ENCODE measurements around the genes MSL3, TLR7 and TCEANC.

DNA sequence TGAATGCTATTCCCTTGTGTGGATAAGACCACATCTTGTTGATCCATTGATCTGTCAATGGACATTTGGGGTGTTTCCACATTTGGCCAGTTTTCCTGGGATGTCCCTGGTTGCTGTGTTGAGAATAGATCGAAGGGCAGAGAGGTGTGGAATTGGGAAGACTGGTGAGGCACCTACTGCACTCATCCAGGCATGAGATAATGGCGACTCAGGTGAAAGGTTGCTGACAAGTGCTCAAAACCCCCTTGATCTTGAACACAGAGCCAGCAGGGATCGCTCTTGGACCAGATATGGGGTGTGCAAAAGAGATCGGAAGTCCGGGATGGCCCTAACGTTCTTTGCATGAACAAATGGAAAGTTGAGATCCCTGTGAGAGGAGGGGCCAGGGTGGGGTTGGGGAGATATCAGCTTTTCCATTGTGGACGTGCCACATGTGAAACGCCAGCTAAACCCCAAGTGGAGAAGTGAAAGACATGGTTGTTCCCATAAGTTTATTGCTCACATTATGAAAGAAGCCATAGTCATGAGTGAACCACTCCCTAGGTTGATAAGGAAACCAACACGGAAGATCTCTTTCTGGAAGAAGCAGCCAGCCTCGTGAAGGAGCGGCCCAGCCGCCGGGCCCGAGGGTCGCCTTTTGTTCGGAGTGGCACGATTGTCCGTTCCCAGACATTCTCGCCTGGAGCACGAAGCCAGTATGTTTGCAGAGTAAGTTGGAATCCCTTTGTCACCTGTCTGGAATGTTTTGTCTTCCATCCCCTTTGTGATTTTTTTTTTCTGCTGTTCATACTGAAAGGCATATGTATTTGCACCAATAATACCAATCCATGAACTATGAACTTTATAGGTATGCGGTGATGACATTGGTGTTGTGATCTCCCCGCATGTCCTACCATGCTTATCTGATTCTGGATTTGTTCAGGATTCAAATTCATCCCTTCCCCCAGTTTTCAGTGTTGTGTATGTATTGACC, 22.6 kb upstream of the CLCN4 start:
- RAMPAGE, total RNA, result no peak

DNA sequence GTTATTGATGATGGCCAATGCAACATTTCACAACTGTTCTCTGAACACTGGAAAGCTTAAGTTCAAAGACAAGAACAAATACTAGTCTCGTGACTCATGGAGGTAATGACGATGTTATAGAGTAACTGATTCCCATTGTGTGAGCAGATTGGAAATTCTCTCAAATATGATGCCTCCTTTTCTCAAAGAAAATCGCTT, 41.1 kb downstream of the MID1 start:
- RAMPAGE, total RNA, result no peak

GRCh38 chrX:10681249-10681585, 60.8 kb upstream of the MID1 start:
- RAMPAGE, total RNA, result no peak

DNA sequence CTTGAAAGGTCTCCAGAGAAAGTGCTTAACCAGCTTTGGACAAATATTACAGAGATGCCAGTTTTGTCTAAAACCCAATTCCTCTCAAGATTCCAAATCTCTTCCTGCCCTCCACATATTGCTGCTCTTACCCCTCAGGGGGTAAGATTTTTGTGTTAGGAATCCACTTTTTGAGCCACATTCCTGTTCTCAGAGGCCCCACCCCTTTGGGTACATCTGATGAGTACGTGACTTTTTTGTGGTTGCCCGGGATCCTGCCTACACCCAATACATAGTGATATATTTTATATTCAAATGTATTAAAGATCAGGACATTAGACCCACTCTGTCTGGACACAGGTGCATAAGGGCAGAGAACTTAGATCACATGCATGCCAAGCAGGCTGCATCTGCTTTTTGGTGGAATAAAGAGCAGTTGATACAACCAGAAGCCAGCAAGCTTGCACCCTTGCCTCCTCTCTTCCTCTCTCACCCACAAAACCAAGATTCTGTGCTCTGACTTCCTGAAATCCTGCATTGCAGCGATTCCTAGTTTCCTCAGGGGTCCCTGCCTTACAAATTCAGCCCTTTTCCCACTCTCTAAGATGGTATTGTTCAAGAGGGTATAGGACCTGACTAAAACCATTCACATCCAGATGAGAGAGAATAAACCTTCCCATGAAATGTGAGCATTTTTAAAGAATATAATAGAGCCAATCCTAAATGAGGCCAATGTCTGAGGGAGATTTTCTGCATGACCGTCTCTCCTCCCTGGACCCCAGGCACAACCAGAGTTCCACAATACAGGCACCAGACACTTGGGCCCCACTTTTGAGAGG, 2.2 kb downstream of the AMELX start:
- RAMPAGE, total RNA, result no peak

GRCh38 chrX:11428211-11428965, 135.2 kb downstream of the AMELX start:
- RAMPAGE, total RNA, result no peak

- RAMPAGE, total RNA, result no peak
These were observed 556 bp upstream of the MSL3 start for GRCh38 chrX:11757403-11757959.

DNA sequence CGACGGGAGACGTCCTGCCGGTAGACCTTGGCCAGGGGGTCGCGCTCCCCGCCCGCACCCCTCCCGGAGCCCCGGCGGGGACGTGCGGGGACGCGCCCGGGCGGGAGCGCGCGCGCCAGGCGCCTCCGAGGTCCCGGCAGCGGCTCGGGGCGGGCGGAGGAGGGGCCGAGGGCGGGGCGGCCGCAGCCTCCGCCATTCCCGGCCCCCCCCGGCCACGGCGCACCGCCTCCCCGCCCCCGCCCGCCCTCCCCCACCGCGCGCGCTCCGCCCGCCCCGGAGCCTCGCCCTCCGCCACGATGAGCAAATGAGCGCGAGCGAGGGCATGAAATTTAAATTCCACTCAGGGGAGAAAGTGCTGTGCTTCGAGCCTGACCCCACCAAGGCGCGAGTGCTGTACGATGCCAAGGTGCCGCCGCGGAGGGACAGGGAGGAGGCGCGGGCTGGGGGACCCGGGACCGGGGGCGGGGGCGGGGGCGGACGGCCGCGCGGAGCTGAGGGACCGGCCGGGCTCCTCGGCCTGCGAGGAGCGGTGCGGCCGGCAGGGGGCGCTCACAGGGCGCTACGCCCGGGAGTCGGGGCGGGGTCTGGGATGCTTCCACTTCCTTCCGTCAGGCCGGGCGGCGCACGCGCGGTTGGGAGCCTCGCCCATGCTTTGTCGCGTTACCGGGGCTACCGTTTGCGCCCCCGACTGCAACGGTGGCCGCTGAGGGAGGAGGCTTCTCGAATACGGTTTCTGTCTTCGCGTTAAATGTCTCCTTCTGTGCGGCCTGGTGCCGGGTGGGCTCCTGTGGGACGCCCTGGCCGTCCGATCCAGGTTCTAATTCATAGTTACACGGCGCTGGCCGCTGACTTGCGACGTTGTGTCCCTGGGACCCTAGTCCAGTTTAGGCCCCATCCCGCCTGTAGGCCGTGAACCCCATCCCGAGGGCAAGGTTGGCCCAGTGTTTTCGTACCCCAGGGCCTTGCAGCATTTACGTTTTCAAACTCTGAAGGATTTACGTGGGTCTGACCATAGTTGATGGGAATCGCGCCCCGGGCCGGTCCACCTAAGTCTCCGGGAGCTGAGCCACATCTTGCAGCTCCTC, at the start of gene MSL3:
TSS of gene MSL3 (plus strand) at position 278 of the 1,085 bp plus-strand sequence.
- RAMPAGE, total RNA, result start-site peak on the plus strand centred at position 271 of the sequence, 57 bp wide, 475 and 159 reads in 2 replicates

- RAMPAGE, total RNA, result no peak
These were observed 296.4 kb upstream of the PRPS2 start for GRCh38 chrX:12494809-12495150.

DNA sequence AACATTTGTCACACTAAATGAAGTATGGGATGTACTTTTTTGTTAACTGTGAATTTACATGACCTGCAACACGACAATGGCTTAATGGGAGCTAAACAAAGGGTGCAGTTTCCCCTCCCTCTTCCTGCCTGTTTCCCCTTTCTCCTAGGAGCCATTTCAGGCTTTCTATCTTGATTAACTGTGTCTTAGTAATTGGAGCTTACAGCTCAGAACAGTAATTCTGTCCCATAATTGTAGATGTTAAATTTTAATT, 220.0 kb upstream of the PRPS2 start:
- RAMPAGE, total RNA, result no peak

GRCh38 chrX:12866775-12867217, at the start of gene TLR7:
Gene TLR7 (plus strand): TSS chrX:12867072.
- RAMPAGE, total RNA, result no peak

DNA sequence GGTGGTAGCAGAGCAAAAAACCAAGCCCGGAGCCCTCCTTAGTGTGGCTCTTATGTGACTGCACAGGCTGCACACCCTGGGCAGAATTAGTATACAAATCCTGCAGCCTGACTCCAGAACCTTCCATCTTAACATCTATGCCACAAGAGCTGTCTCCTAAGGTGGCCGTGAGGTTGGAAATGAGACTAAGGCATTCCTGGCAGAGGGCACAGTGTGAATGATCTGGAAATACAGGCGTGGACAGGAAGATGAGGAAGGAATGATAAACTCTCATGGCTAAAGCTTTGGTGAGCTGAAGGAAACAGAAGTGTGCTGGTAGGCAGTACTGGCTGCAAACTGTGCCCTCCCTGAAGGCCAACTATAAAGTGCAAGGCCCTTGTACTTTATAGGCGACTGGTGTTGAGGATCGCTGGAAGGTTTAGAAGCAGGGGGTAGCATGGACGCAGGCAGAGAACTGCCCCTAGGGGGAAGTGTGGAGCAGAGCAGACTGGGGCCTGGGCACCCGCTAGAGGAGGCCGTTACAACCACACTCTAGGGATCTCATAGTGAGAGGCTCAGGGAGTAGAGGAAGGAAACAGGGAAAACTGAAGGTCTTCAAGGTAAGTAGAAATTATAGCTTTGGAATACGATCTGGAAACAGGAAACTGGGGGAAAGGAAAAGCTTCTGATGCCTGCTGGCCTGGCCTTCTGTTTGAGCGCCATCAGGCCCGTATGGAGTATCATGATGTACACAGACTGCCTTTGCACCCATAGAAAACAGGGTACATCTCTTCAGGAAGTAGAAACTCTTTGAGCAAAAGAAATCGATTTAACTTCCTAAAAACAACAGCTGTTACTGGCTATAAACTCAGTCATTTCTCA, 24.1 kb upstream of the TMSB4X start:
- RAMPAGE, total RNA, result no peak

- RAMPAGE, total RNA, result no peak
These were observed 20.0 kb upstream of the TMSB4X start for GRCh38 chrX:12954852-12955390.

DNA sequence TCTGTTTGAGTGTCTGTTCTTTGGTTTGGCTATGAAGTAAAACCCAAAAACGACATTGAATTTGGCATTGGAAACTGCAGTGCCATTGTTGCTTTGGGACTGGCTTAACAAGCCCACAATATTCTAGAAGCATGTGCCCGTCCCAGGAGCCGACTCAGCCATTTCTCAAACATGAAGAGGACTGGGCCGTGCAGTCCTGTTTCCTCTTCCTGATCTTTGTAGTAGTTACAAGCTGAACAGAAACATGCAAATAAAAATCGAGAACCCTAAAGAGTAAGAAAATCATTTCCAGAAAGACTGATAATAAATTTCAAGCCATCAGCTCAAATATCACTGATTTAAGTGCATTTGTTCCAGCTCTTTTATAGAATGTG, 25.6 kb downstream of the TMSB4X start:
- RAMPAGE, total RNA, result no peak

- RAMPAGE, total RNA, result no peak
These were observed 31.0 kb downstream of the FAM9C start for GRCh38 chrX:13013411-13013738.

- RAMPAGE, total RNA, result no peak
These were observed 98.5 kb upstream of the FAM9C start for GRCh38 chrX:13142801-13143404.

GRCh38 chrX:13652712-13653960, at the start of gene TCEANC:
Gene TCEANC (plus strand): TSS chrX:13653141.
- RAMPAGE, total RNA, result no peak

GRCh38 chrX:13662171-13662993, 9.4 kb downstream of the TCEANC start:
- RAMPAGE, total RNA, result no peak

DNA sequence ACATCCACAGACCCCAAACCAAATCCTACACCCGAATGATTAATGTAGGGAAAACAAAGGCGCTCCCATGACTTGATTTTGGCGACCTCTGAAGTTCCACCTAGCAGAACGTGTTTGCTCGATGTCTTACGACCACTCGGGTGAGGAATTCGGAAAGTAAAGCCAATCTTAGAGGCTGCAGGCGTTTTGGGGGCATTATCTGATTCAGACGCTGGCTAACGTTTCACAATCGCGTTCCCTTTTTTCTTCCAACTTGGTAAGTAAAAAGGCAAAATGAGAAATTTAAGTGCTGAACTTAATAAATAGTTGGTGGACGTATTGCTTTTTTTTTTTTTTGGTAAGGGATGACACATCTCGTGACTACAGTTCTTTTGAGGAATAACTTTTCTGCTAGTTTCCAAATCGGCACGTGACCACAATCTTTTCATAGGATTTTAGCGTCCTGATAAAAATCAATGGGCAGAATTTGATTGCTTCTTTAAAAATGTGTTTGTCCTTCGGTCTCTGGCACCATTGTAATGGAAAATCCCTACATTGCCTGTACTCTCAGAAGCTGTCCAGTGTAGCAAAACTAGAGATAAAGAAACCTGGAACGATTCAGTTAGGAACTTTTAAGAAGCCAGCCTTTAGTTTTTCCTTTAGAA, 839 bp downstream of the RAB9A start:
- RAMPAGE, total RNA, result no peak

DNA sequence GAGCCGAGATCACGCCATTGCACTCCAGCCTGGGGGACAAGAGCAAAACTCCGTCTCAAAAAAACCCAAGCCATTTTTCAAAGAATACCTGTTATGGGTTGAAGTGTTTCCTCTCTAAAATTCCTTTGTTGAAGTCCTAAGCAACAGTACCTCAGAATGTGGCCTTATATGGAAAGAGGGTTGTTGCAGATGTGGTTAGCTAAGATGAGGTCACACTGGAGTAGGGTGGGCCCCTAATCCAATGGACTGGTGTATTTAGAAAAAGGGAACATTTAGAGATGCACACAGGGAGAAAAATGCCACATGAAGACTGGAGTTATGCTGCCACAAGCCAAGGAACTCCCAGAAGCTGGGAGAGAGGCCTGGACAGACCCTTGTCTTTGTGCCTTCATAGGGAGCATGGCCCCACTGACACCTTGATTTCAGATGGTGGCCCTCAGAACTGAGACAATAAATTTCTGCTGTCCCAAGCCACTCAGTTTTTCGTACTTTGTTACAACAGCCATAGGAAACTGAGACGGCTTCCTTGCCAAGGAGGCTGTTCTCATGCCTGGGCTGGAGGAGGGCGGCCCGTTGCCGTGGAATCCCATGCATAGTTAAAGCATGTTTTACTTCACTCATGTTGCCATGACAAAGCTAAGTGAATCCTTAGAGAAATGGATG, 16.6 kb downstream of the TRAPPC2 start:
- RAMPAGE, total RNA, result no peak

- RAMPAGE, total RNA, result no peak
These were observed 89.2 kb upstream of the GPM6B start for GRCh38 chrX:13906087-13906553.